ENCODE measurements around a stretch of chr2.

DNA sequence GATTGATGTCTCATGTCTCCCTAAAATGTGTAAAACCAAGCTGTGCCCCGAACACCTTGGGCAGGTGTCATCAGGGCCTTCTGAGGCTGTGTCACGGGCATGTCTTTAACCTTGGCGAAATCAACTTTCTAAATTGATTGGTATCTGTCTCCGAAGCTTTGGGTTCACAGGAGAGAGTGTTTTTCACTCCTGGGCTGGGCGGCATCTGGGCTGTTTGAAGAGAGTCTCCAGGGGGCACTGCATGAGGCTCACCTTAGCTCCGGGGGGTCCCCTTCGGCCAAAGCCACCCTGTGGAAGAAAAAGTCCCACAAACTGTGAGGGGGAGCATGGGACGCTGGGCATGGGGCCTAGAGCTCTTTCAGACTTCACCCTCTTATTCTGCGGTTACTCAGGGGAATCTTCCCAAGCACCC lies 59.3 kb downstream of the COL6A3 start:
- PRO-cap: no peak

DNA sequence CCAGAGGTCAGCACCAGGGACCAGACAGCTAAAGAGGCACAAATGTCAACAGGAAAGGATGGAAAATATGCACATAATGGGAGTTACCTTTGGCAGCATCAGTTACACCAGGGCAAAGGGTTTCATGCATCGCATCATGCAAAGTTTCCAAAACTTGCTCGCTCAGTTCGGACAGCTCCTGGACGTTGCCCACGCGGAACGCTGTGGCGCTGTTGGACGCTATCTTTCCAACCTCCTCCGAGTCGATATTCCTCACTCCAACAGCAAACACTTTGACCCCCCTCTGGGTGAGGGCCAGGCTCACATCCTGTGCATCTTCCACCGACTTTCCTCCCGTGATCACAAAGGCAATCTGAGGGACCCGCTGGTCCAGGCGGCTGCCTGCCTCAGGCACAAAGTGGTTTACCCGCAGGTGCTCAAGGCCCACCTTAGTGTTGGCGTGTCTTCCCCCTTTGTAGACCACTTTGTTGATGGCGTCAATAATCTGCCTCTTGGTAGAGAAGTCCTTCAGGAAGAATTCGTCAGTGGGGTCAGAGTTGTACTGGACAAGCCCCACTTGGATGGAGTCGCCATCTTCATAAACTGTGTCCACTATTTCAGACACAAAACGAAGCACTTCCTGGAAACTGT lies 47.2 kb downstream of the COL6A3 start:
- PRO-cap: no peak

DNA sequence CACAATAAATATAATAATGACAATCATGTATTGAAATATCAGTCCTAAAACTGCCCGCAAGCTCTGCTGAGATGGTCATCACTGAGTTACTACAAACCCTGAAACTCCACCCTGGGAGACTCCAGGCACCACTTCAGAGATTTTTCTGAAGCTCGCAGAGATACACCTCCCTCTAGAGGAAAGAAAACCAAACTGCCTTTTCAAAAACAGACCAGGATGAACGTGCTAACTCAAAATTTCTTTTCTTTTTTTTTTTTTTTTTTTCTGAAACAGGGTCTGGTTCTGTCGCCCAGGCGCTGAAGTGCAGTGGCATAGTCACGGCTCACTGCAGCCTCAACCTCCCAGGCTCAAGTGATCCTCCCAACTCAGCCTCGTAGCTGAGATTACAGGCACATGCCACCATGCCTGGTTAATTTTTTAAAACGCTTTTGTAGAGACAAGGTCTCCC lies 3.9 kb downstream of the COL6A3 start:
- PRO-cap: no peak

DNA sequence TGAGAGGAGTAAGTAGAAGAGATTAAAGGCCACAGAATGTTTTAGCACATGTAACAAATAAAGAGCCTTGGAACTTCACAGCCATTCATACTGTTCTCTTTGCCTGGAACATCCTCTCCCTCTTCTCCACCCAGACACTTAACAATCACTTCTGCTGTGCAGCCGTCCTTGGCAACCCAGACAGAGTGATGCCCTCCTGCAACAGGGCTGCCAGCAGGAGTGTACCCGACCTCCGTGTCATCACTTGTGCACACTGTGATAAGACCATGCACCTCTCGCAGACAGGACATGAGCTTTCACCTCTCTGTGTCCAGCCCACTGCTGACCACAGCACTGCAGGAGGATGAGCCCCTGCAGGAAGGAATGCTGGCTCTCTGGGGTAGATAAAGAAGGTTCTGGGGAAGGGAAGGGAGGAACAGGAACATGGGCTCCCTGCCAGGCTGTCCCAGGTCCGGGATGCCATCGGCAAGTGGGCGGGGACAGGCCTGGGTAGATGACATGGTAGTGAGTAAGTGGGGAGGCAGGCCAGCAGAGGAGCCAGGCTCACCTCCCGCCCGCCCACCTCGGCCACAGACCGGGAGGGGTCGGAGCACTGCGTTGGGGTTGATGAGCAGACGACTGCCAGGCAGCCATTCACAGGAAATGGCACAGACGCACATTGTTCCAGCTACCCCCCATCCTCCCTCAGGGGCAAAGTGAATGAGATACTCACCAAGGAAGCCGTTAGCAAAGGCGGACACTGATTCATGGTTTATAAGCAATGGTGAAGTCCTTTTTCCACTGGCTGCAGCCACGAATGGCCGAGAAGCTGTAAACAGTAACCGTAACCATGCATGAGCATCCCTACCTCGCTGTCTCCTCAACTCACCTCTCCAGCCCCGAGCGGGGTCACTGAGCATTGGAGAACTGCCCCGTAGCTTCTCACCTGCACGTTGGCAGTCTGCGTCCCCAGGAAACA lies 18.7 kb upstream of the COL6A3 start:
- PRO-cap: no peak

GRCh38 chr2:237434722-237435408 lies 20.9 kb upstream of the COL6A3 start:
- PRO-cap: no peak

GRCh38 chr2:237452026-237452290 lies 35.1 kb upstream of the MLPH start:
- PRO-cap: no peak

DNA sequence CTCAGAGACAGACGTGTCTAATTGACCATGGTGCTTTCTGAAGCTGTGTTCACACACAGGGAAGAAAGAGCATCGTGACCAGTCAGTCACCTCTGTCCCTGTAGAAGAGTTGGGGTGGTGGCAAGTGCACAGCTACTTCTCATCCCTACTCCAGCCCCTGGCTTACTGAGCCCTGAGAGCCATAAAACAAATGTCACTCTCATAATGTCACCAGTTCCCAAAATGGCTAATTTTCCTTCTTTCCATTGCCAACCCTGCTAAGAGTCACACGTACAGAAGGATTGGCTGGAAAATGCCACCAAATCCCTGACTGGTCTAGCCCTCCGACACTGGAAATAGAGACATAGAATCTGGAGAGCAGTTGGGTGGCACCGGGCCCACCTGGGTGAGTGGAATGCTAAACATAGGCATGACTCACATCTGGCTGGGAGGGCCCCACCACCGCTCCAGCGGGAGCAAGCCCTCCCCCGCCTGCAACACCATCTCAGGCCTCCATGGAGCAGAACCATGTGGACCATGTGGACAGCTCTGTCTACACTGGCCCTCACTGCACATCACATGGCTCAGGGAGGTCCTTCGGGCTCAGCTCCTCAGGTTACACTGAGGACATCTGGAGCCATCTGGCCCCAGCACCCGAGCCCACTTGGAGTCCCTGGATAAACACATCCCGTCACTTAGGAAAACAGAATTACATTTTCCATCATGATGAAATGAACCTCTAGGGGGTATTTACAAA lies 31.0 kb upstream of the MLPH start:
- PRO-cap: unidirectional peak, minus-strand start at position 164 of the sequence; bidirectional peak, plus-strand start at position 603 of the sequence, minus-strand start at position 337 of the sequence

- PRO-cap: no peak
Observed at GRCh38 chr2:237473462-237473901, 13.6 kb upstream of the MLPH start.

- PRO-cap: no peak
Observed at GRCh38 chr2:237485847-237486185, 1.2 kb upstream of the MLPH start.

DNA sequence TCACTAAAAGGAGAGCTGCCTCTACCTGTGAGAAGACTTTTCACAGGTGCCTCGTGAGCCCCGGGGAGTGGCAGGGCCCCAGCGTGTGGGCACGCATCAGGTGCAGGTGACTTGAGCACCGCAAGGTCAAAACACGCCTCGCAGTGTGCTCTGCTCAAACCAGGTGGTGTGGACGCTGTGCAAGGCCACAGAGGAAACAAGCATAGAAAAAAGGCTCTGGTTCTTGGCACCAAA lies 10.3 kb downstream of the MLPH start:
- PRO-cap: no peak

DNA sequence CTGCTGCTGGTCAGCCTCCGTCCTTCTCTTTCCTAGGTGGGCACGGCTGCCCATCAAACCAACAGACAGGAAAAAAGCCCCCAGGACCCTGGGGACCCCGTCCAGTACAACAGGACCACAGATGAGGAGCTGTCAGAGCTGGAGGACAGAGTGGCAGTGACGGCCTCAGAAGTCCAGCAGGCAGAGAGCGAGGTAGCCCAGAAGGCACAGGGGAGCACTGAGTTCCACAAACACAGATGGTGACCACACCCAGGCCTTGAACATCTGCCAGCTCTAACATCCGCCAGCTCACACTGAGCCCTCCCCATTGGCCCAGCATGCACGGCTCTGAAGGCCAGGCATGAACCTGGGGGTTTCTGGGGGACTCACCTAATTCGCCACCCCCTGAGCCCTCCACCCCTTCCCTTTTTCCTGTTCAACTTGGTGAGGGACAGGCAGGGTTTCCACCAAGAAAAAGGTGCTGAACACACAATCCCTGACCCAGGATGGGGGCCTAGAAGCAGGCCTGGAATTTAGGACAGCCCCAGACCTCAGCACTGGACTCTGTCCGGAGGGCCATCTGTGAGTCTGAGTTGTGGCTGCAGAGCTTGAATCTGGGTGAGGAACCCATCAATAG lies 25.5 kb upstream of the PRLH start:
- PRO-cap: no peak

- PRO-cap: no peak
Observed at GRCh38 chr2:237546384-237546935, 19.9 kb upstream of the PRLH start.

DNA sequence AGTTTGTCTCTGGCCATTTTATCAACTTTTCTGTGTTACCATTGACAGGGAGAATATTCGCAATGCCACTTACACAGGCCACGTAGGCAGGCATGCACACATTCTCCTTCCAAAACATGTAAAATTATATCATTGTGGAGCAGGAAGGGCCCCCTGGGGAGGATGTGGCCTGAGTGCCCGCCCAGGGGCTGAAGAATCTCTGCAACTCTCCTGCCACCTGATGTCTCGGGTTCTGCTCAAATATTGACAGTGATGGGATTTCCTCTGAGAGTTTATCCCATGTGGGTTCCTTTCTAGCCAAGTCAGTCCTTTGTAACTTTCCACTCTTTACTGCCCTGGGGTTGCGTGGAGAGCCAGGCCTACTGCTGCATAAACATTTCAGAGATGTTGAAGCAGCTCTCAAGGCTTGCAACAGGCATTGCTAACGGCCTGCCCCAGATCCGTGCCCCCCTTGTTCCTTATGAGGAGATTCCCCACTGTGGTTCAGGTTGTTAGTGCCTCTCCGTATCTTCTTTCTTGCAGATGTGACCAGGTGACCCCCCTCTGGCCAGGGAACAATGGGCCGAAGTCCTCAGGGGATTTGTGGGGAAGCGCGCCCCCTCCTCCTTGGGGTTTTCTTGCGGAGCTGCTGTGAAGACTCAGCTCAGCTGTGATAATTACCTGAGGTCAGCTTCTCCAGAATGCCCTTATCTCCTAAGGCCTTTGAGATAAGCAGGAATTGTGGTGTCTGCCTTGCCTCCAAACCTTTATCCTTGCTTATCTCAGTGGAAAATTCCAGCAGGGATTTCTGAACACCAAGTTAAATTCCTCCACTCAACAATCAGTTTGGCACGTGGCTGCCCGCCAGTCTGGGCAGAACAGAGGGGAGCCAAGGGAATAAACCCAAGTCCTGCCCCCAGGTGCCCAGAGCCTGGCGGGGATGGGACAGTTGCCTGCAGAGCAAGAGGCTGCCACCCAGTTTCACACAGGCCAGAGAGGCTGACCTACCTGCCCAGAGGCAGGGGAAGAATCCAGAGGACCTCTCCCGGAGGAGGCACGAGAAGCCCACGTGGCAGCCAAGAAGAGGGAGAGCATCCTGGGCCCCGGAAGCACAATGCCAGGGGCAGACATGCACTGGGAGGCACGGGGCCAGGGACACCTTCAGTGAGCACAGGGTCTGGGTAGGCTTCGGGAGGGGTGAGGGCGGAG lies 4.3 kb upstream of the RAB17 start:
- PRO-cap: bidirectional peak, plus-strand start at position 906 of the sequence, minus-strand start at position 748 of the sequence

DNA sequence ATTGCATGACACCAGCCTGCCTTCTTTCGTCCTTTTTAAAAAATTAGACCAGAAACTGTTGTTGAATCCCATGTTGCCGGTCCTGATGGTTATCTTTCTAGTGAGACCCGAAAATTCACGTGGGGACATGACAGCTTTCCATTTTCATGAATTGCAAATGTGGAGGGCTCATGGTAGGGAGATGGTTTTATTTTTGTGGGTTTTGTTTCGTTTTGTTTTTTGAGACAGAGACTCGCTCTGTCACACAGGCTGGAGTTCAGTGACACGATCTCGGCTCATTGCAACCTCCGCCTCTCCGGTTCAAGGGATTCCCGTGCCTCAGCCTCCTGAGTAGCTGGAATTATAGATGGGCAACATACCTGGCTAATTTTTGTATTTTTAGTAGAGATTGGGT lies 48.9 kb downstream of the LRRFIP1 start:
- PRO-cap: no peak

DNA sequence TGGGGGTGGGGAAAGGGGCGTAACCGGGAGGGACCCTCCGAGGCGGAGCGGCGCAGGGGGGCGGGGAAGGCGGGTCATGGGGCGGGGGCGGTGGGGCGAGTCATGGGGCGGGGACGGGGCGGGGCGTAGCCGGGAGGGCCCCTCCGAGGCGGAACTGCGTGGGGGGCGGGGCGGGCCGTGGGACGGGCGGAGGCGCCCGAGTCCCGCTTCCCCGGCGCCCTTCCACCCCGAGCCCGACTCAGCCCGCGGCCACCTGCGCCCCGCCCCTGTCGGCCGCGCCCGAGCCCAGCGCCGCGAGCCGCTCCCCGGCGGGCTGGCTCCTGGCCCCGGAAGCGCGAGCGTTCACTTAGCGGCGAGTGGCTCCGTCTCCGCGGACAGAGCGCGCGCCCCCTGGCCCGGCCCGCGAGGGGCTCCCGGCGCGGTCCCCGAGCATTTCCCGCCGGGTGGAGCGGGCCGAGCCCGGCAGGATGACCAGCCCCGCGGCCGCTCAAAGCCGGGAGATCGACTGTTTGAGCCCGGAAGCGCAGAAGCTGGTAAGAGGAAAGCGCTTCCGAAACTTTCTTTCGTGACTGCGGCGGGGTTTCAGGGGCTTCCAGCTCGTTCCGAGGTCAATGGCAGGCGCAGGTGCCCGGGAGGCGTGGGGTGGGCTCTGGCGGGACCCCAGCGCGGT lies 64.7 kb downstream of the LRRFIP1 start:
- PRO-cap: bidirectional peak, plus-strand start at position 168 of the sequence, minus-strand start outside the sequence; unidirectional peak, plus-strand start at position 349 of the sequence

DNA sequence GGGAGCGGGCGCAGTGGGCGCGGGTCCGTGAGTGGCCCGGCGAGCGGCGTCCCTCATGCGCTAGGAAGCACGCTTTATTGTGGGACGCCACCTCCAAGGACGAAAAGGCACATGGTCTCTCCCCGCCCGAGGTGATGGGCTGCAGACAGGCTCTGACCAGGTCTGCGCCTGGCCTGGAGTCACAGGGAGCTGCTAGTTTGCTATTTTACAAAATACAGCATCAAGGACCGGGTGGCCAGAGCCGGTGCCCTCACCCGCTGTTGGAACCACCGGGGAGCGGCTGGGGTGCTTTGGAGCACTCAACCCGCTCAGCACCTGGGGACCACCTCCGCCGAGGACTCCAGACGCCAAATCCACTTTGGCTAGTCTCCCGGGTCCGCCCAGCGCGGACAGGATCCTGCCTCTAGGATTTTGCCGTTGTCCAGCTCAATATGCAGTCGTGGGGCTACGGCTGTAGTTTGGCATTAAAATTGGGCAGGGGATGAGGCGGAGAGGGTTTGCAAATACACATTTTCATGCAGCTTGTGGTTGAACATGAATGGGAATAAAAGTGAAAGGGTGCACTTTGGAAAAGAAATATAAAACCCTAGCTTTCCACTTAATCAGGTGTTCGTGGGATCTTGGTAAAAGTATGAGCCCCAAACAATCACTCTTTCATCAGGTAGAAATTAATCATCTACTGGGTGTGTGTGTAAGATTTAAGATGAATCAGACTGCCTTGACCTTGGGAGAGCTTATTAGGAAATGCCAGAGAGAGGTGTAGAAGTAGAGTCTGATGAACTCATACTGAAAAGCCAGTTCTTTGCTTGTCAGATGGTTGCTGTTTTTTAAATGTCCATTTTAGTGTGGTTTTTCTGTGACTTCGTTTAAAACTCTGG lies 65.5 kb downstream of the LRRFIP1 start:
- PRO-cap: bidirectional peak, plus-strand start at position 429 of the sequence, minus-strand start at position 355 of the sequence

DNA sequence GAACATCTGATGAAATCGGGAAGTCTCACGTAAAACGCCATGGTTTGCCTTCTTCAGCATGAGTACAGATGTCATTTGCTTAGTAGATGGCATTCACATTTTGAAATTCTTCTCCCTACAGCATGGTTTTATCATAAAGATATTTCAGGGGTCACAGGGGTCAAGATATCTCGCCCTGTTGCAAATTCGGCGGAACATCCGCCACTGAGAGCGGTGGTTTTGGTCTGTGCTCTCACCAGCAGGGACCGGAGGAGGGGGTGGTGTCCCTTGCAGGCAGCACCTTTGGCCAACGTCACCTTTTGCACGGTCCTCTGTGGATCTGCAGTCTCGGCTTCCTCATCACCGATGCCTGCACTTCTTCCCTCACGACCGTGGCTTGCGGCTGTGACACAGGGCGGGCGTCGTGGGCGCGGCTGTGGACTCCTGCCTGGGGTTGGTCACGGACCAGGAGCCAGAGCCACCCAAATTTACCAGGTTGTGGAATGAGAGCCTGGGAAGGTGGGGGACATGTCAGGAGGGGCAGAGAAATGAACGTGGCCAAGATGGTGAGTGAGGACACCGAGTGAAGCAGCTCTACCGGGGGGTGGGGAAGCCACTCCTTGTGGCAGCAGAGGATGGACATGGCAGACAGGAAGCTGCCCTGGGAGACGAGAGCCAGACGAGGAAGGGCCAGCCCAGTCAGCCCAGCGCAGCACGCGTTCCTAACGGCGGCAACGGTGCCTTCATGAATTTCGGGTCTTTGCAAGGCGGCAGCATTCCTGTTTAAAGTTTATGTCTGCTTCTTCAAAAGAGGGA lies 84.0 kb downstream of the LRRFIP1 start:
- PRO-cap: no peak

DNA sequence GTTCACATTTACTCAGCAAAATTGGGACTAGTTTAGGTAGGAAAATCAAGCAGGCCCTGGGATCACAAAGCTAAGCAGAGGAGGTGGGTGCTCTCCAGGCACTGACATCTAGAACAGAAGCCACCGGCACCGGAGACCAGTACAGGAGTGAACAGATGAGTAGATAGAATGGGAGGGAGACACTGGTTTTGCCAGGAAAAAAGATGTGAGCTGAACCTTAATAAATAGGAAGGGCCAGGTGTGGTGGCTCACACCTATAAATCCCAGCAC lies 68.2 kb upstream of the RBM44 start:
- PRO-cap: no peak

DNA sequence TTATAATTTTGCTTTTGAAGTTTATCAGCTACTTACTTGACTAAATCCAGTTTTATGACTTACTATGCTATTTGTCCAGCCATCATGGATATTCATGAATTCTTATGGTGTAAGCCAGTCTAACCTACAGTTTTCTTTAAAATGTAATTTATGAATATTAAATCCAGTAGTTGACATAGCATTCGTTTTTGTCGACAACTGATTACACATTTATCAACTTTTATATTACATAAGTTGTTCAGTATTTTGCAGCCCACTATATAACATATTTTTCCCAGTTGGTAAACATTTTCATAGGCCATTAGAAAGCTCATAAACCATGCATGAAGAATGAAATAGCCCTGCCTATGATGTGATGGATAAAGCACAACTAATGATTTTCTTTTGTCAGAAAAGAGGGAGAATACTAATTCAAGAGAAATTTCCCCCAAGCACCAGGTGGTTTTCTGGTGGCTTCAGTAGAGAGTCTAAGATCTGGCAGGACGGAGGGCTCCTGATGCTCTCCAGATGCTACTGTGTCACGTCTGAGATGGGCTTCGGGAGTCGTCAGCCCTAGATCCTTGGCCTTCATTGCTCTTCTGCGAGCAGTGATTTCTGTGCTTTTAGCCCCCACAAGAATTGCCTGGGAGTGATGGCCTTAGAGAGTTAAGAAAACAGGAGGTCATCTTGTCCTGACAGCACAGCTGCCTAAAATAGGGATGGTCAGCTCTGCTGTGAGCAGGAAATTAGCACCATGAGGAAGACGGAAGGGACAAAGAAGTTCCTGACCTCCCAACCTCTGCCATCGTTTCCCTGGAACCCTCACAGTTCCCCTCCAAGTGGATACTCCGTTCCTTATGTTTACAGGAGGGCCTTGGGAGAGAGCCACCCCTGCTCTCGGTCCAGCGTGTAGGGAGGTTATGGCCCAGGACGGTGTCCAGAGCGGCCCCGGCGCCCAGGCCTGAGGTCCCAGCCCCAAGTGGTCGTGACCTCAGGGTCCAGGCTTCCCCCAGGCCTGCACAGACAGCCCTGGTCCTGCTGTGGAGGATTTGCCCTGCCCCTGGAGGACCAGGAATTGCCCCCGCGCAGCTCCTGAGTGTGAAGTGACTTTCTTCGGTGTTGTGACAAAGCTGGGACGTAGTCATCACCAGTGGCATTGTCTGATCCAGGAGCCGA lies 62.1 kb upstream of the RBM44 start:
- PRO-cap: no peak

- PRO-cap: no peak
Observed at GRCh38 chr2:237753214-237753663, 45.3 kb upstream of the RBM44 start.

Data from ascending aorta (tissue), 1 donor.